Neutrophil (primary cell): Measurements from ENCODE around the genes BSDC1, RBBP4 and ZNF362.

- PRO-cap, result no peak
These were observed 28.6 kb downstream of the KHDRBS1 start for GRCh38 chr1:32042226-32042760.

GRCh38 chr1:32205871-32207050 is 790 bp downstream of the IQCC start:
- PRO-cap, result no peak

DNA sequence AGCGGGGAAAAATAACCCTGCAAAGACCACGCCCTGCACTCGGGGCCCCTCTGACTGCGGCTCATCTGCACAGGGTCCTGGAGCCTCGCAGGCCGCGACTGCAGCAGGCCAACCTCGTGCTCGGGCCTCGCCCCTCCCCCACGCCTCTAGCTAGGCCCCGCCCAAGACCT is 11.4 kb downstream of the FAM229A start:
- PRO-cap, result no peak

- PRO-cap, result bidirectional peak, plus-strand start at chr1:32394758, minus-strand start at chr1:32394357
These were observed at the start of gene BSDC1 for GRCh38 chr1:32393547-32394544. Gene BSDC1, minus strand, starts transcription at chr1:32394441.

GRCh38 chr1:32651081-32652299 is at the start of gene RBBP4:
Gene RBBP4, plus strand, starts transcription at chr1:32651208.
- PRO-cap, result no peak

DNA sequence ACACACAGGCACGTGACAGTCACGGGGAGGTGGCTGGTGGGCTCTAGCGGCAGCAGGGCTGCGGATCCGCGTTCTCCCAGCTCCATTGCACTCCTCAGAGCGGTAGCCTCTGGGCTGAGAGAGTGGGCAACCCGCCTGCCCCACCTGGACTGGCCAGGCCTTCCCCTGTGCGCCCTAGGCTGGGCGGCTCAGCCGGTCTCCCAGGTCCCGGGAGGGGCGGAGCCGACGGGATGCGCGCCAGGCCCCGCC is 12.0 kb downstream of the KIAA1522 start:
- PRO-cap, result no peak

DNA sequence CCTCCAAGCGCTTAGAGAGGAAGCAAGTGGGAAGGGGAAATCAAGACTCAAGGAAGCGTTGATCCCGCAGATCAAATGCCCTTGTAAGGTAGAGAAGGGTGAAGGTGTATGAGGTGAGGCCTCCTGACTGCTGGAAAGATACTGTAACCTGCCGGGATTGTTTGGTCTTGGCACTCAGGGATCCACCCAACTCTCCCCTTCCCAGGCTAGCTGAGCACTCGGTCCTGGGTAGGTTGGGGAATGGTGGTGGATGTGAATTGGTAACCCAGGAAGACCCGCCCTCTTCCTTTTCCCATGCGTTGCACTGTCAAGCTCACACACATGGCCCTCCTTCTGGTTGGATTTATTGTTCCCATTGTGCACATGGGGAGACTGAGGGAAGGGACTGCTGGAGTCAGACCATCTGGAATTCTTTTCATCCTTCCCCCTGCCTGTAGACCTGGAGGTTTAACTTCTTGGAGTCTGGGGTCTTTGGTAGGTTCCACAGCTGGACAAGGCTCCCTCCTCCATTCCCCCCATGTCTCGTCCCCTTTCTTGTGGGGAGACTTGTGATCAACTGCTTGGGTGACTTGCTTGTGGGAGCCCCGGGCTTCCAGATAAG is 16.5 kb downstream of the KIAA1522 start:
- PRO-cap, result no peak

DNA sequence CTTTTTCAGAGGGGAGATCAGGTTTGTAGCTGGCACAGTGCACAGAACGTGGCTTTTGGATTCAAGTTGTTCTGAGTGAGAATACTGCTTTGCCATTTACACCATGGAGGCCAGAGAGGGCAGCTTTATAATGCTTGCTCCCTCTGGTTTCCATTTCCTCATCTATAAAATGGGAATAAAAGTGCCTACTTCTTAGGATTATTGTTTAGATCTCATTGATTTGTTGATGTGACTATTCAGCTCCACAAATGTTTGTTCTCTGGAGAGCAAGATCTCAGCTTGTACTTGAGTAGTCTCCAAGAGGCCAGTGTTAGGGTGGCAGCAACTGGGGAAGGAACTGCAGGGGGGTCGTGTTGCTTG is 20.3 kb downstream of the KIAA1522 start:
- PRO-cap, result no peak

- PRO-cap, result no peak
These were observed 10.2 kb downstream of the YARS1 start for GRCh38 chr1:32806762-32807634.

GRCh38 chr1:32881894-32882772 is 4.2 kb upstream of the HPCA start:
- PRO-cap, result no peak

DNA sequence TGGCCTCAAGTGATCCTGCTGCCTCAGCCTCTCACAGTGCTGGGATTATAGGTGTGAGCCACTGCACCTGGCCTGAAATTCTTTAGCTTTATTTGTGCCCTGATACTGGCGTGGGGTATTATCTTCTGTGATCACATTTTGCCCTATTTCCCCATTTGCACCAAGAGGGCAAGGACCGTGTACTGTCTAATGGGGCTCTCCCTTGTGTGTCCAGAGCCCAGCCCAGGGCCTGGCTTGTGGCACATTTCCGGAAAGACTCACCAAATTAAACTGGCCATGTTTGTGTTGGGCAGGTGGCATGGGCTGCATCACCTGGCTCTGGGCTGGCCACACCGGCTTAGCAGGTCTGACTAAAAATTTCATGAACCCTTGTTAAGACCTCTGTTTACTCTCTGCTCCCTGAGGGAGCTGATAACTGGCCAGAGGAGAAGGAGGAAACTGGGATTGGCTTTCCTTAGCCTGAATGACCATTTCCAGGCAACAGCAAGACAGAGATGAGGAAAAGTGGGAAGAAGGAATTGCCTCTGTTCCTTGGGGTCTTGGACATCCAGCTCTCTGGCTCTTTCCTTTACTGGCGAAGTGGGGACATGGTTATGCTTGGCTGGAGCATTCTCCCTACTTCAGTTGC is 32.0 kb downstream of the TRIM62 start:
- PRO-cap, result no peak

DNA sequence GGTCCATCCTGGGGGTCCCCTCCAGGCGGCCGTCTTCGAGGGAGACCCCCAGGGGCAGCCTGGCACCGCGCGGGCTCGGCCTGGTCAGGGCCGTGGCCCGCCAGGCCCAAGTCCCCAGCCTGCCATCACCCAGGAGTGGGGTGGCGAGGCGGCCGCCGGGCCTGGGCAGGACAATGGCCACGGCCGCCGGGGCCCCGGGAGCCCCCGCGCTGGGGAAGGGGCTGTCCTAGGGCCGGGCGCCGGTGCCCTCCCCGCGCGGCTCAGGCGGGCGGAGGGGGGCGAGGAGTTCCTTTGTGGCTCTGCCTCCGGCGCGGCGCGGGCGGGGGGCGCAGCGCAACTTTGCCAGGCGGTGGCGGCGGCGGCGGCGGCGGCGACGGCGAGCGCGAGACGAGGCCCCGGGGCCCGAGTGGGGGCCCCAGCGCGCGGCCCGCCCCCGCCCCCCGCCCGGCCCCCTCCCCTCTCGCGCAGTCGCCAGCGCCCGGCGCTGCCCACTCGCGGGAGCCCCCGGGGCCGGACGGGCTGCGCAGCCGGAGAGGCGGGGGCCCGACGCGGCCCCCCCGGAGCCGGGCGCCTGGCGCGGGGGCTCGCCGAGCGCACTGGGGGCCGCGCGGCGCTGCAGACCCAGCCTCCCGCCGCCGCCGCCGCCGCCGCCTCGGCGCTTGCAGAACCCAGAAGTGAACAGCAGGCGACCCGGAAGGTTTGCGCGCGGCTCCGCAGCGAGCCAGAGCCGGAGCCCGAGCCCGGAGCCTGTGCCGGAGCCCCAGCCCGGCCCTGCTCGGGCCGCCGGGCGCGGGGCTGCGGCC is at the start of gene ZNF362:
Gene ZNF362, plus strand, starts transcription at position 671 of the 803 bp plus-strand sequence.
- PRO-cap, result unidirectional peak, minus-strand start at position 661 of the sequence; unidirectional peak, minus-strand start at position 676 of the sequence

GRCh38 chr1:33267852-33268859 is 11.9 kb downstream of the ZNF362 start:
- PRO-cap, result no peak

- PRO-cap, result no peak
These were observed 3.2 kb upstream of the A3GALT2 start for GRCh38 chr1:33323845-33324742.

DNA sequence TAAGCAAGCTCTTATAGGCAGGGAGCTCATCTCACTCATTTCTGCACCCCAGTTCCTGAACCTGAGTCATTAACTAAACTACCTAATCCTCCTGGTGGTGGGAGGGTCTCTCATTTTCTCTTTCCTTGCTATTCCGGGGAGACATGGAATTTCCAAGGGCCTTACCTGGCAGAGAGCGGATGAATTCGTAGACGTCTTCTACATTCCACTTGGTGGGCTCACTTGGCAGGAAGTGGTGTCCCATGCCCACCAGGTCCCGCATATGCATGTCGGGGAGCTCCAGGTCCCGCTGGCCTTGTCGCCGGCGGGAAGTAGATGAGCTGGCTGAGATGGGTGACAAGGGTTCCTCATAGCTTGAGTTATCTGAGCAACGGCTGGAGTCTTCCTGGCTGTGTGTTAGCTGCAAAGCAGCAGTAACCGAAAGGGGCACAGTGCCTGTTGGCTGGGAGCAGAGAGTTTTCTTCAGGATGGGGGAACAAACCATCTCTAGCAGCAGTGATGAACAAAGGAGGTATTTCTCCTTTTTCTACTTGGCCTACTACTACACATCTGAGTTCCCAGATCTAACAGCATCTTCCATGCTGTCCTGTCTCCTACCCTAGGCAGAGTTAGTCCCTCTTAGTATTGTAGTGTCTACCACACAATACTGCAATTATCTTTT is 7.9 kb upstream of the A3GALT2 start:
- PRO-cap, result no peak

DNA sequence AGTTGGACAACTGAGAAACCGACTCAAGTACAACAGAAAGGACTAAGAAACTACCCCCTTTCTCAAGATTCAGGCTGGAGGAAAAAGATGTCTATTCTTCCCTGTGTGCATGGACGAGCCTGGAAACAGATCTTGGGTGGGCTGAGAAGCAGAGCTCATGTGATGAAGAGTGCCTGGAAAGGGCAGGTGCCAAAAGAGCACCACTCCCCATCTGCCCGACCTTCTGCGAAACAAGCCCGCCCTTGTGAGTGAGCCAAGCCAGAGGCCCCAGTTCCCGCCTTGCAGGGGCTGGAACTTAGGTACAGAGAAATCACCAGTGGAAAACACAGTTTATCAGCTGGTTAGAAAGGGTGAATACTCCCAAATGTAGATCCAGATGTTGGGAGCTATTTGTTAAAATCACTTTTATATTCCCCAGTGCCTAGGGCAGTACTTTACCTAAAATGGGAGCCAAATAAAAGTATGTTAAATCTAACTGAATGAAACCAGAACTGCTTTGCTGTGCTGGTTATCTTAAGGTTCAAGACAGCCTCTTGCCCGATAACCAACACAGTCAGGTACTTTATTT is 26.8 kb upstream of the A3GALT2 start:
- PRO-cap, result no peak

DNA sequence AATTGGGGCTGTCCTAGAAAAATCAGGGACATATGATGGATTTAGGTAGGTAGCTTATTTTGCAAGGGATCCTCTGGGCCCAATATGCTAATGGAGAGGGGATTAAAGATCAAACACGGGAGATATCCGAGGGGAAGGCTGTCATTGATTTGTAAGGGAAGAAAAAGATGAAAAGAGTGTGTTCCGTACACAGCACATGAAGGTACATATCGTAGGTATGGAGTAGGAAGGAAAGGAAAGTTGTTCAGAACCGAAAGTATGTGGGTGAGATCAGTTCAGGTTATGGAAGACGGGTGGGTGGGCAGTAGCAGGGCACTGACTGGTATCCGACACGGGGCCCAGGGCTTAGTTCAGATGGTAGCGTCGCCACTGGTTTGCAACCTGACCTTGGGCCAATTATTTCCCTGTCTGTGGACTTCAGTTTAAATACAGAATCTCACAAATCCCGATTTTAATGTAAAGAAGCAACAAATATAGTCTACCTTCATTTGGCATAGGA is 27.7 kb upstream of the A3GALT2 start:
- PRO-cap, result unidirectional peak, plus-strand start at position 247 of the sequence

DNA sequence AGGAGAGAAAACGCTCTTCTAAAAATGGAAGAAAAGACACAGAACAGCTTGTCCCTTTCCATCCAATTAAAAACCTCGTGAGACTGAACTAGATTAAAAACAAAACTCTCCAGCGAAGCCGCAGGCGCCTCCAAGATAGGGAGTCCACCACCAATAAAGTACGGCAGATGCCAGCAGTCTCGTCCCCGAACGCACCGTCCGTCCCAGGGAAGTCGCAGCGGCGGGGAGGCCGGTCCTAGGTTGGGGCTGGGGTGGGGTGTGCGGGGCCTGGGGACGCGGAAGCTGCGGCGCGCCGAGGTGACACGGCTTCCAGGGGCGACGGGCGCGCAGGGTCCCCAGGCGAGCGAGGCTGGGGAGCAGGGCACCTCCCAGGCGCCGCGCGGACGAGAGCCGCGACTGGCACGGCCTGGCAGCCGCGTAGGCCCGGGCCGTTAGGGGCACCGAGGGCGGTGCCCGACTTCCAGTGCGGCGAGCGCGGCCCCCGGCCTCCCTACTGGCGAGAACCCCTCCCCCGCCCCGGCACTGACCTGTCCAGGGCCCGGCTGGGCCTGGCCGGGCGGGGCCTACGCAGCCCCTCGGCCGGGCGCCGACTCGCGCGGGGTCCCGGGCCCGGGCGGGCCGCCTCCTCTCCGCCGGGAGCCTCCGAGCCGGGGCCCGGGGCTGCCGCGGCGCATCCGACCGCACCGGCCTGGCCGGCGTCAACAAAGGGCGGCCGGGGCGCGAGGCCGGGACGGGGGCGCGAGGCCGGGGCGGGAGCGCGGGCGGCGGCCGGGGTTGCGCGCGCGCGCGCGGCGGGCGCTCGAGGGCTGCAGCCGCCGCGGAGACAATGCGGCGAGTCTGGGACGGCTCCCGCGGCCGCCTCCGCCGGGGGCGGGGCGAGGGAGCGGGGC is 28.4 kb upstream of the A3GALT2 start:
- PRO-cap, result bidirectional peak, plus-strand start at position 303 of the sequence, minus-strand start at position 200 of the sequence; bidirectional peak, plus-strand start outside the sequence, minus-strand start at position 825 of the sequence

DNA sequence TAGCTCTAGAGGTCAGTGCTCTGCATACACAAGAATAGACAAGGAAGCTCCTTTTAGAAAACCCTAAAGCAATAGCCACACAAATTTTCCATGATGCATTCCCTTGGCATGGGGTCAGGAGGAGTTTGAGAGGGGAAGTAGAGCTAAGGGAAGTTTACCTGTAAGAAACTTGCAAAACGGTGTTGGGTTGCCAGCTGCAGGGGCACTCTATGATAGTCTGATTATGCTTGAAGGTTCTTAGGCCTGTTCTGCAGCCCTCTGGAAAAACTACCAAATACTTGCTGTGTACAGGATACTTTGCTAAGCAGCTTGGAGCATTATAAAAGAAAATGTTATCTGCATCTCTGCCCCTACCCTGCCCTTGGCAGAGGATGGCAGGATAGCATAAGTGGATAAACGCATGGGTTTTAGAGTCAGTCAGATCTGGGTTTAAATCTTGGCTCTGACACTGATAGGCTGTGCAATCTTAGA is 39.1 kb upstream of the A3GALT2 start:
- PRO-cap, result no peak

DNA sequence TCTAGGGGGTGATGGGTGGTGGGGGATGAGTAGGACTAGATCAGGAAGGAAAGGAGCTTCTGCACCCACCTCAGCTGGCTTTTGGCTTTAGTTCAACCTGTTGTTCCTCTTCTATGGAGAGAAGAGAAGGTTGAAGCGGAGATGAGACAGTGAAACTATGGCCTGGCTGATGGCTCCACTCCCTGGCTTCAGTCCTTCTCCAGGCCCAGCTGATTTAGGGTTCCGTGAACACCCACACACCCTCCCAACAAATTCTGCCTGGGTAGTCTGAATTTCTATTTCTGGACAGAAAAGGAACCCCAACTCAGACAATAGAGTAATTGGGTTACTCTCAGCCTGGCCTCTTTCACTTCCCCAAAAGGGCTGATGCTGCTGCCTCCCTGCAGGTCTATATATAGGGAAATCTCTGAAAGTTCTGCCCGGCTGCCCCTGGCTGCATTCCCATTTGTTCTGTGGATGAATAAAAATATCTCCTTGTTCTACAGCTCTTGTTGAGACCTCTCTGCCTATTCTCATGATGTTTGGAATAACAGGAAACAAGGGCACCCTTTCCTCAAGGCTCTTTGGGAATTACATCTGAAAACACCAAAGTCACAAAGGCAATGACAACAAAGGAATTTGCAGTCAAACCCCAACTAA is 11.5 kb upstream of the ZSCAN20 start:
- PRO-cap, result no peak